Cerebral cortex (tissue), 2 donors: ENCODE measurements around a stretch of chr12.

GRCh38 chr12:14934740-14935450 lies 3.4 kb downstream of the ERP27 start:
- PRO-cap, 2 experiments = no peak in any of the 2 experiments

DNA sequence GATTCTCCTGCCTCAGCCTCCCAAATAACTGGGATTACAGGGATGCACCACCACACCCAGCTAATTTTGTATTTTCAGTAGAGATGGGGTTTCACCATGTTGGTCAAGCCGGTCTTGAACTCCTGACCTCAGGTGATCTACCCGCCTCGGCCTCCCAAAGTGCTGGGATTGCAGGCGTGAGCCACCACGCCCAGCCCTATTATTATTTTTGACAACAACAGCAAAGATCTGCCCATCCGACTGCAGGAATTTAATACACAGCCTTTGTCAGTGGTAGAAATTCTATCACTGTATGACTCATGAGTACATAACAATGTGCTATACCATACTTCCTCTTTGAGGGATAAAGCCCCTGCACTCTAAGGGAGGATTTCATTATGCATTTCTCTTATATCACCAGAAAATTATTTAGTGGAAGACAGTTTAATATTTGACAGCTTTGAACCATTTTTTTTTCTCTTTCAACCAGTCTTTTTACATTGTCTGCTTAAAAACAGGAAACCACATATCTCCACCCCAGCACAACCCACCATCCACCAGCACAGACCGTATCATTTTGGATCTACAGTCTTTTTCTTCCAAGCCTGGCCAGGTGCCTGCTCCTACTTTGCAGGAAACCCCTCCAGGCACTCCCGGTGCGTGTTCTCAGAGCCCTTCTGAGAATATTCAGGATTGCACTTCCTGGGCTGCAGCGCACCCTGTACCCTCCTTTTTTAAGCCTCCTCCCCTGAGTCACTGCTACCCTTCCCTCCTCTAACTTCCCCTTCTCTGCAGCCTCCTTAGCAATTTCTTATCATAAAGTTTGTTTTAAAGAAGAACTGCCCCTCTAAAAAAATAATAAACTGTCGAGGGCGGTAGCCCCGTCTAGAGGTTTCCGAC lies 555 bp downstream of the ARHGDIB start:
- PRO-cap, 2 experiments = no peak in any of the 2 experiments

DNA sequence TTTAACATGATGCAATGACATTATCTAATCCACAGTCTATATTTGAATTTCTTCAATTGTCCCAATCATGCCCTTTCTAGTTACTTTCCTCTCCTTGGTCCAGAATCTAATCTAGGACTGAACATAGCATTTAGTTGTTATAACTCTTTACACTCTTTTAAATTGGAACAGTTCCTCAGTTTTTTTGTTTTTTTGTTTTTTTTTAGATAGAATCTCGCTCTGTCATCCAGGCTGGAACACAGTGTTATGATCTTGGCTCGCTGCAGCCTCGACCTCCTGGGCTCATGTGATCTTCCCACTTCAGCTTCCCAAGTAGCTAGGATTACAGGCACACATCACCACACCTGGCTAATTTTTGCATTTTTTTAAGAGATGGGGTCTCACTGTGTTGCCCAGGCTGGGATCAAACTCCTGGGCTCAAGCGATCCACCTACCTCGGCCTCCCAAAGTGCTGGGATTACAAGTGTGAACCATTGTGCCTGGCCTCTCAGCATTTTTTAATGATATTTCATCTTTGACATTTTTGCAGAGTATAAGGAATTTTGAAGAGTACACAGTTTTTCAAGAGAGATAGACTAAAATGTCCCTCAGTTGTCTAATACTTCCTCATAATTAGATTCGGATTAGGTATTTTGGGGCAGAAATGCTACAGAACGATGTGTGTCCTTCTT lies 63.0 kb downstream of the RERG start:
- PRO-cap, 2 experiments = no peak in any of the 2 experiments

DNA sequence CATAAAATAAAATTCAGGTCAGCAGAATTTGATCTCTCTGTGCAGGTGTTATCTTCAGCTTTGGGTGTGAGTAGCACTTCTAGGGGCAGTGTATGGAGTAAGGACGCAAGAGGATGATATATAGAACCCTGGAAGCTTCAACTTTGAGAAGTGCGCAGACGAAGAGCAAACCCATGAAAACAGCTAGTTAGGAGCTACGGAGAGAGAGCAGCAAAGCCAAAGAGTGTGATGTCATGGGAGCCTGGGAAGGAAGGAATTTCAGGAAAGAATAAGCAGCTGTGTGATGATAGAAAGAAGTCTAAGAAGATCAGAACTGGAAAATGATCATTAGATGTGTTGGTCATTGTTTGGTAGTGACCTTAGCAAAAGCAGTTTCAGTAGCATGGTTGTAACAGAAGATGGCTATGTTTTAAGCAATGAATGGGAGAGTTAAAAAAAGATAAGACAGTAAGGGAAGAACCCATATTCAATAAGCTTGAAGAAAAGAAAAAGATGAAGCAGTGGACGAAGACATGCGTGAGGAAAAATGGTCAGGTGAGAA lies 5.9 kb downstream of the RERG start:
- PRO-cap, 2 experiments = no peak in any of the 2 experiments

DNA sequence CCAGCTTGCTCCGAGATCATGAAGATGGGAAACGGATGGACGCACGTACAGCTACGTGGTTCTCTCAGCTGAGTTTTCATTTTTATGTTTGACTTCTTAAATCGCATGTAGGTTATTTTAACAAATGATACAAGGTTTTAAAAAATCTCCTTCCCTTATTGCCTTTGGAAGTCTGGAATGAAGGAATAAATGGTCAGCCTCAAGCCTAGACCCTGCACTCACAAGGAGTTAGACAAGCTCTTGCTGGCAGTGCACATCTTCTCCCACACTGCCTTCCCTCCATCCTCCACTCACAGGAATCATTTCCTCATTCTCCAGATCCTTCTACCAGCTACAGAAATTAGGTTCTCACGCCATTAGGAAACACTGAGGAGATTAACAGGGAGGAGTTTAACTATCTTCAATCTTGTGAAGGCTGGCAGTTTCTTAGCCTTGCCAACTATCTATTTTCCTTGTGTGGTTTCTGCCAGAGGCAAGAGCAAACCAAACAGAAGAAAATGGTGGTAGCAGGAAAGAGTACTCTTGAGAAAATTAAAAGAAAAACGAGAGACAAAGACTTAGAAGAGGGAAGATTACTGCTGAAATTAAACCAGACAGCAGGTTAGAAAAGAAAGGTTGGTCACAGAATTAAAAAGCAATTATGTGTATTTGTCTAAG lies 5.3 kb downstream of the RERG start:
- PRO-cap, 2 experiments = no peak in any of the 2 experiments

- PRO-cap, 2 experiments = no peak in any of the 2 experiments
These were observed 212.0 kb downstream of the PTPRO start for GRCh38 chr12:15534221-15534799.

GRCh38 chr12:15631215-15631828 lies 157.9 kb downstream of the EPS8 start:
- PRO-cap, 2 experiments = no peak in any of the 2 experiments

- PRO-cap, 2 experiments = no peak in any of the 2 experiments
These were observed 790 bp upstream of the STRAP start for GRCh38 chr12:15881424-15881770.

- PRO-cap, 2 experiments = no peak in any of the 2 experiments
These were observed 1.1 kb downstream of the STRAP start for GRCh38 chr12:15883044-15883875.

DNA sequence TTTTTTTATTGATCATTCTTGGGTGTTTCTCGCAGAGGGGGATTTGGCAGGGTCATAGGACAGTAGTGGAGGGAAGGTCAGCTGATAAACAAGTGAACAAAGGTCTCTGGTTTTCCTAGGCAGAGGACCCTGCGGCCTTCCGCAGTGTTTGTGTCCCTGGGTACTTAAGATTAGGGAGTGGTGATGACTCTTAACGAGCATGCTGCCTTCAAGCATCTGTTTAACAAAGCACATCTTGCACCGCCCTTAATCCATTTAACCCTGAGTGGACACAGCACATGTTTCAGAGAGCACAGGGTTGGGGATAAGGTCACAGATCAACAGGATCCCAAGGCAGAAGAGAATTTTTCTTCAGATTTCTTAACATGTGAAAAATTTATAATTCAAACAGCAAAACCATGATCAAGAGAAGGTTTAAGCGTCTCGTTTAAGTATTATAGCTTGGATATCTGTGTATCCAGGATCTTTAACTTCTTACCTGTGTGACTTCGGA lies 944 bp downstream of the DERA start:
- PRO-cap, 2 experiments = no peak in any of the 2 experiments

DNA sequence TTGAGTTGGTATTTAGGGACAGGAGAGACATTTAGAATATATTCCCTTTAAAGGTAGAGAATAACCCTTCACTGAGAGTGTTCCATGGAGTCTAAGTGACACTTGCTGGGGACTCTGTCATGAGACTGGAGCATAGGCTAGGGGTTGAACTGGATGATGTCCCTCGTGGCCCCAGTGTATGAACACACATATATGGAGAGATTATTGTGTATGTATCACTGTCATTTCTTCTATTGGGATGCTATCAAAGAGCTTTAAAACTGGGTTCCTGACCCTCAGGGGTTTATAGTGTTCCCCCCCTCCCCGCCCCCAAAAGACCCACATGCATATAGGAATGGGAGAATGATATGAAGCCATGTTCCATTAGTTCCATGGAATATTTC lies 13.2 kb downstream of the MGST1 start:
- PRO-cap, 2 experiments = no peak in any of the 2 experiments

DNA sequence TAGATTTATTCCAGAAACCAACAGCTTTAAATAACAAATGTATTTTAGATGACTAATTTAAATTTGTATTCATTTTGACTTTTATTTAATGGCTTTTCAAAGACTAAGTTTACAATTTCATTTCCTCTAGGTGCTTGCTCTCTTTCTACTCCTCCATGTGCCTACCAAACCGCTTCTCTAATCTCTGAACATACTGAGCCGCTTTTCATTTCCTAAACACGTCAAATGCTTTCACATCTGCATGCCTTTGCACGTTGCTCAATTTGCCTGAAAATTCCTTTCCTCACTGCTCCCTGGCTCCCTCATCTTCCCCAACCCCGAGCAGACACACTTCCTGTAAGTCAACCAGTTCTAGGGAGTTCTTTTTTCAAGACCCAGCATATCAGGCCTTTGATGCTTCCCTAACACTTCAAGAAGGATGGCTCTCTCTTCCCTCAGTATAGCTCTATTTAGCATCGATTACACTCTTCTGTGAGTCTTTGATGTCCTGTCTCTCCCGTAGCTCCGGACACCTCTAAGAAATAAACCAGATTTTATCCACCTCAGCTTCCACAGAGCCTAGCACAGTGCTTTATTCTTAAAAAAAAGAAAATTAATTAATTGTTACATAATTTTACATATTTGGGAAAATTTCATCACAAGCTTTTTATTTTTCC lies 50.3 kb downstream of the LMO3 start:
- PRO-cap, 2 experiments = no peak in any of the 2 experiments

DNA sequence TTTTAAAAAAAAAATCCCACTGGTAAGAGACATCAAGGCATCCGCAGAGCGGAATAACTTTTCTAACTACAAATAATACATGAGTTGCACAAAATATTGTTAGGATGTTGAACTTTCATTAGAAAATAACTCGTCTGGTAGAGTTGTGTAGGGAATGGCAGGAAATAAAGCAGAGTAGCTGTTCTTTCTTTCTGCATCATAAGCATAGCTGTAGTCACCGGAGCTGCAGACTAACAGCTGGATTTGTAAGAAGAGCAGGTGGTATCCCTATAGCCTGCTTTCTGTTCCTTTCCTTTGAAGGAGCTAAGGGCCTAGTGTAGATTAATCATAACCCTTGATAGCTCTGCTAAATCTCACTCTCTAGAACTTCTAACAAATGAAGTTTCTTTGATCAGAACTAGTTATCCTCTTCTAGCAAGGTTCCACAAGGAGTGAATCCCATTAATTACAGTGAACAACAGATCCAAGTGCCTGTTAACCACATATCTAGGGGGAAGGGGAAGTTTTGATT lies 3.6 kb downstream of the LMO3 start:
- PRO-cap, 2 experiments = no peak in any of the 2 experiments

DNA sequence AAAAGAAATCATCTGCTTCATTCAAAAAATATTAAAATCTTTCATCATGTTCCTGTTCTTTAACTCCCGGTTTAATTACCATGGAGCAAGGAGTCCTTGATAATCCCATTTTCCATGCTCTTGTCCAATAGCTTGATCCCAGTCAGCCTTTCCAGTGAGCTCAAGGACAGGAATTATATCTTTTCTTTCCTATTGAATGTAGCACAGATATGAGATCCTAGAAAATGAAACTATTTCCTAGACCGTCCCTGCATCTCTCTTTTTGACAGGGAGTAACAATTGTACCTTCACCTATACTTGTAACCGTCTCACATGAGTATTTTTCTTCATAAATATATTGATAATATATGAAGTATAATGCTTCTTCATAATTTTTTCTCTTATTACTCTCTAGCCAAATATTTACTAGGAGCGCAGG lies 35.6 kb downstream of the PIK3C2G start:
- PRO-cap, 2 experiments = no peak in any of the 2 experiments

DNA sequence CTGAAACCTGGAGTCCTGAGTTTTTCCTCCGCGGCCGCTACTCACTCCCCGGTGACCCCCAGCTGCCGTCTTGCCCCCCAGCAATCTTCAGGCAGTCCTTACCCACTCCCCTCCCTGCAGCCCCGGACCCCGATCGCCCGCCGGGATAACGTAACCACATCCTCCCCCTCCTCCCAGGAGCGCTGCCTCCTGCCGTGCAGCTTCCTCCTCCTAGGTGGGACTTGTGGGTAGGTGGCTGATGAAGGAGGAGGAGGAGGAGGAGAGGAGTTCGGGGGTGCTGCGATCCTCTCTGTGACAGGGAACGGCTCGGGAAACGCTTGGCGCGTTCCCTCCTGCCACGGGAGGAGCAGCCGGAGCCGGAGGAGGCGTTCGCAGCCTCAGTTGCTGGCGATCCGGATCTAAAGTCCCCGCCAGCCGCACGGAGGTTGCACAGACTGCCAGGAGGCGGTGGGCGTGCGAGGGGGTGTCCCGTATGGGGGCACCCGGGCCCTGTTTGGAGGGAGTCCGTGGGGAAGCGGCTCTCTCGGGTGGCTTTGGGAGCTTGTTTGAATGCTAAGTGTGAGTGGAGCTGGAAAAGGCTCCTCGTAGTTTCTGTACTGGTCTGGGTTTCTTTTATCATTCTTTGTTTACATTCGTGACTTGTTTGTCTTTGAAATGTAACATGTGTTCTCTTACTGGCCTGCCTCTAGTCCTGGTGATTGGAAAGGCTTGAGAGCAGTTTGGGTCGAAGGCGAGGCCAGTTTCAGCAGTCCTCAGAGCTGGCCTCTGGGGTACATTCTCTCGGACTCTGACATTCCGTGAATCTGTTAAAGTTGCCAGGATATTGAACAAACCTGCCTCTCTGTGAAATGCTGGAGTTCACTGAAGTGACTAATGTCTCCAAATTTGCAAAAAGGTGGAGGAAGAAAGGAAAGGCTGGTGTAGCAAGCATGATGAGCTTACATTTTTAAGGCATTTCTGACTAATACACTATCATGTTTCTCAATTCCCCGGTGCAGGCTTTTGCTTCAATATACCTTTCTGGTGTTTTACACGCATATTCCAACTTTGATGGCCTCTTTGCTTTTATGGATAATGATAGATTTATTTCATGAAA lies 1.3 kb downstream of the PLEKHA5 start:
- PRO-cap, 2 experiments = peak in 1 of 2 experiments; most common plus-strand start position 739 of the sequence (in 1); most common minus-strand start position 400 of the sequence (in 1)

DNA sequence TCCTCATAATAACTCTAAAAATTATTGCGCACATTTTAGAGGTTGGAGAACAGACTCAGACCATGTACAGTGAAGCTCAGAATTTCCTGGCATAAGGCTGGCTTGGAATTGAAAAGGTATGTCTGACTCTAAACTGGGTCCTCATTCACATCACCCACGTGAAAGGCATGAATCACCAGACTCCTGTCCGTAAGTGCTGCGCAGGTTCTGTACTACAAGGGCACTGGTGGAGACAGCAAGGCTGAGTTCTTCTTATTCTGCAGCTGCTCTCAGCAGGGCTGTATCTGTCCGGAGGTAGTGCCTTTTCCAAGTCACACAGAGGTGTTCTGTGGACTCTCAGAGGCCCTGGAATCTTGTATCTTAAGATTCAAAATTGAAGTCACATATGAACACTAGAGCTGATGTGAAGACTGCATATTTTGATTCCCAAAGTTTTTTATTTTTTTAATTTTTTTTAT lies 27.4 kb upstream of the AEBP2 start:
- PRO-cap, 2 experiments = no peak in any of the 2 experiments

DNA sequence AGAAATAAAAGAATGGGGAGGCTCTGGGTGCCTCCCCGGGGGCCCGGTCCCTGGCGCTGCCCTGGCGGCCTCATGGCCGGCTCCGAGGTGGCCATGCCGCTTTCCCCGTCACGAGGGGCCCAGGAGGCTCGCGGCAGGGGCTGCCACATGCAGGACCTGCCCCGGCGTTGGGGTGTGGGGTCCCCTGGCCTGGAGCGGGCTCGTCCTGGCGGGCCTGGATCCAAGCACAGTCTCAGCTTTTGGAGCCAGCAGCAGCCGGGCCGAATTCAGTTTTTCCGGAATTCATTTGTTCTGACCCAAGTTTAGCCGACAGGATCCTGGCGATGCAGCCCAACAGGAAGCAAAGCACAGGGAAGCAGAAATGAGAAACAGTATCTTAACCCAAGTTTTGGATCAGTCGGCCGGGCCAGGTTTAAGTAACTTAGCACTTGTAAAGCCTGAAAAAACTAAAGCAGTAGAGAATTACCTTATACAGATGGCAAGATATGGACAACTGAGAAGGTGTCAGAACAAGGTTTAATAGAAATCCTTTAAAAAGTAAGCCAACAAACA lies 26.4 kb upstream of the AEBP2 start:
- PRO-cap, 2 experiments = no peak in any of the 2 experiments

DNA sequence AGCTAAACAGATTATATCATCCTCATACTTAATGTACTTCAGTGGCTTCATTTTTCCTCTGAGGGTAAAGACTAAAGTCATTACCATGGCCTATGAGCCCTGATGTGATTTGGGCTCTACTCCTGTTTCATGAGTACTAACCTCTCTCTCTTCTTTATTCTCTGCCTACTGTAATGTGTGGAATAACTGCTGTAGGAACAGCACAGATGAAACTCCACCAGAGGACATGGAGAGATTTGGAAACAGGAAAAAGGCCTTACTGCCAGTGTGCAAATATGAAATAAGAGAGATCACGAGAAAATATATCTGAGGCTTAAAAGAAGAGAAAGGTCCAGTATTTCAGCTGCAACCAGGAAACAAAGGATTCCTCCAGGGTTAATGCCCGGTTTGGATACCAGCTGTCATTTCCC lies 422.5 kb upstream of the PDE3A start:
- PRO-cap, 2 experiments = no peak in any of the 2 experiments

DNA sequence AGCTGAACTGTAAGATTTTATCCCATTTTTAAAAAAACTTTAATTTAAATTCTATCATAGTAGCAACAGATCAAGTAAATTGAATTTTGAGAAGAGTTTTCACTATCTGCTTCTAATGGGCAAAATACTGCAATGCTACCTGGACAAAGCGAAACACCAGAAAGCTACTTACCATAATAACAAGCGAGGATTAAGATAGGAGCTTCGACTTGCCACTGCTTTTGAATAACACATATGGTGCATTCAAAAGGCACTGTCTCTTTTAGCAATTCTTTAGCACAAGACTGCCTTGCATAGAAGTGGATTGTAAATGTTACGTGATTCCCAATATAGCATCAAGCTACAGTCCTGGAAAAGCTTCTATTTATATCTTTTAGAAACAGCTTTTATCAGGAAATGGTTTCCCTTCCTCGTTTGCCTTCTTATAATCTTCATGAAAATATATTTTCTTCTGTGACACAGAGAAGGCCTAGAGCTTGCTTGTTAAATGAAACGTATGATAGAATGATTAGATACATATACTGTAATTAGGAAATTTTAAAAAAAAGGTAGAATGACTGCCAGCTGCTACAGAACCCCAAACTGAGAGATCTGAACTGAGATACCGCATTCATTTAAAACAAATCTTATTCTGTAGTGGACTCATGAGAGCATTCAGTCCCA lies 258.6 kb upstream of the PDE3A start:
- PRO-cap, 2 experiments = no peak in any of the 2 experiments

- PRO-cap, 2 experiments = no peak in any of the 2 experiments
These were observed 84.4 kb upstream of the PDE3A start for GRCh38 chr12:20283966-20284249.